Fibroblast of villous mesenchyme (primary cell): ENCODE results near the genes AKR1C2, NET1 and CALML5.

GRCh38 chr10:4080159-4080539 lies 295.1 kb upstream of the KLF6 start:
- CAGE, long polyA plus RNA = no peak

DNA sequence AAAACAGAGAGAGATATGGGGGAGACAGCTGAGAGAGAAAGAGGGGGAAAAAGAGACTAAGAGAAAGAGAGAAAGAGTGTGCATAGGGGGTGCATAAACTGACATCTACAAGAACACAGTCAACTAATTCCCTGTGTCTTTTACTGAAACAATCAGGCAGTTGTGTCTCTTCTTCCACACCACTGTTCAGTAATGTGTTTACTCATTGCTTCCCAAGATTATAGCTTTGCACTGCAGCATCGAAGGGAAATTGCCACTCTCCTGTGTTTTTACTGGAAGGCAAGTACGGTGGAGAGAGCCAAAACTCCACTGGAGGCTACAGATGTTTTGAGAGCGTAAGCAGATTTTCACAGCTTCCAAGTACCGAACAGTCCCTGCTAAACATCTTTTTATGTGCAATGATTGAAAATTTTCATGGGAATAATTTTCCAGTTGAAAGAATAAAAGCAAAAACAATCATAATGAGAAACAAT lies 510.5 kb upstream of the AKR1E2 start:
- CAGE, long polyA plus RNA = no peak

GRCh38 chr10:4353701-4354840 lies 471.9 kb upstream of the AKR1E2 start:
- CAGE, long polyA plus RNA = no peak

DNA sequence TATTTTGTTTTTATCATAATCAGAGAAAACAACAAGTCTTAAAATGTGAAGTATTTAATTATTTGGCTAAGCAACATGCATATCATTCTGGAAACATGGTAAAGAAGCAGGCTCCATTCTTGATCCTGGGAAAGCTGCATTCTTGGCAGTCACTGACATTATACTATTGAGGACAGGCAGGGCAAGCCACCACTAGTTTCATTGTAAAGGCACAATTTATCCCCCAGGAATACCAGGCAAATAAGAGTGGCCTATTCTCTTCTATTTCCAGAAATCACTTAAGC lies 153.8 kb upstream of the AKR1E2 start:
- CAGE, long polyA plus RNA = no peak

DNA sequence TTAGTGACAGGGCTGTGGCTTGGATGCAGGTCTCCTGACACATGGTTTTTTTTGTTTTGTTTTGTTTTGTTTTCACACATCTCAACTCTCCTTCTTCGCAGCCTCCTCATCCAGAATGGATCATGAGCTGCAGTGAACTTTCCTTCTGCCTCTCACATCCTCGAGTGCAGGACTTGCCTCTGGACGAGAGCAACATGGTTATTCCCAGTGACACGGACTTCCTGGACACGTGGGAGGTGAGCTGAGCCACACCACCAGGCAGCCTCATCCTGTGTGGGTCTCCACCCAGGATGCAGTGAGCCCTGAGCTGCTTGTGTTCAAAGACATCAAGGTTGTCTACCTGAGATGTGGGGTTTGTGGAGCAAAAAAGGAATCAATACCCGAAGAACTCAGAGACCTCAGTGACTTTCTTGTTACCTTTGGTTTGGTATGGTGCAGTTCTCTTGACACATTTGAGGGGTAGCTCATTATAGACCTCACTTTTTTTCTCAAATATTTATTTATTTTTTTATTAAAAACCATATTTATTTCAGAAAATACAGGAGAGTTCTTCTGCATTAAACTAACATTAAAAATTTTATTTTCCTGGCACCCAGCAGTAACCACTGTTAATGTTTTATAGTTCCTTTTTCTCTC lies 9.7 kb downstream of the AKR1E2 start:
- CAGE, long polyA plus RNA = no peak

- CAGE, long polyA plus RNA = no peak
These were observed 41.5 kb downstream of the AKR1E2 start for GRCh38 chr10:4867389-4867995.

GRCh38 chr10:4941397-4942149 lies 21.6 kb upstream of the AKR1C1 start:
- CAGE, long polyA plus RNA = no peak

DNA sequence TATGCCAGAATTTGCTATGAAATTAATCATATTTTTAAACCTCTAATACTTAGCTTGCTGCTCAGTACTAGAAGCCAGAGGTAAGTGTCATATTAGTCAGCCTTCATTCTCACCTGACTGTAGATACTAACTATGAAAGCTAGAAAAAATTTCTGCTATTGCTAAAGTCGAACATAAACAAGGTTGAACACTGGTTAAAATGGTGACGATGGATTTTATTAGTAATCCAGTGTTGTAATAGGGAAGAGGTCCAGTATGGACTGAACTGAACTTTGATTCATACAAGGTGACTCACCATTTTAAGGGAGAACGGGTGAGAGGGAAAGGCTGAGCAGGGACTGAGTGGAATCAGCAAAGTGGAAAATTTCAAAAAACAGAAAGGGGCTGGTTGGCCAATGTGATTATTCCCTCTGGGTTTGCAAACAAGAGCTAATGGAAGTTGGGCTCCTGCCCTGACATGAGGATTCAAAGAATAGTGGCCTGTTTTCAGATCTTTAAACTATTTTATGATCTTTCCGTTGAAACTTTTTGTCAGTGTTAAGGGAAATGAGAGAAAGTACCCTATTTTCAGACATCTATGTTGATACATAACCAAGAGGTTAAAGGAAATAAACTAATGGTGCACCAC lies 15.5 kb upstream of the AKR1C1 start:
- CAGE, long polyA plus RNA = no peak

DNA sequence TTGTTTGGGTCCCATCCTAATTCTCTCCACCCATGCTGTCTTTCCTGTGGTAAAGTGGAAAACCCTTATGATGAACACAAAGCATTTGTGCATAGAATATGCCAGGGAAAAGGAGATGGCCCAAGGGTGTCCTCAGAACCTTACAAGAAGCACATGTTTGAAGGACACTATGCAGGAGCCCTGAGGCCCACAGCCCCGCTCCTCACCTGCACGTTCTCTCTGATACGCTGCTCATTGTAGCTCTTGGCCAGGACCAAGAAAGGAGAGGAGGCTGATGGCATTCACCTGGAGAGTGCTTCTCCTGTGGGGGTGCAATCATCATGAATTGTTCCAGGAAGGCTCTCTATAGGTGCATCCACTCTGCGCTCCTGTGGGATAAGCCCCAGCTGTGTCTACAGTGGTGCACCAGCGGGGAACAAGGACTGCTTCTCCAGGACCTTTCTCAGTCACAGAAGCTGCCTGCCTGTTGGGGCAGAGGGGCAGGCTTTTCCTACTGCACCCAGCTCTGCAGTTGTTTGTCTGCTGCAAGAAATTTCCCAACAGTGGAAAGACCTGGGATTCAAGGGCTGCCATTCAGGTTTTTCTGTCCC lies 20.0 kb downstream of the AKR1C2 start:
- CAGE, long polyA plus RNA = no peak

GRCh38 chr10:4998138-4999096 lies 5.2 kb downstream of the AKR1C2 start:
- CAGE, long polyA plus RNA = no peak

DNA sequence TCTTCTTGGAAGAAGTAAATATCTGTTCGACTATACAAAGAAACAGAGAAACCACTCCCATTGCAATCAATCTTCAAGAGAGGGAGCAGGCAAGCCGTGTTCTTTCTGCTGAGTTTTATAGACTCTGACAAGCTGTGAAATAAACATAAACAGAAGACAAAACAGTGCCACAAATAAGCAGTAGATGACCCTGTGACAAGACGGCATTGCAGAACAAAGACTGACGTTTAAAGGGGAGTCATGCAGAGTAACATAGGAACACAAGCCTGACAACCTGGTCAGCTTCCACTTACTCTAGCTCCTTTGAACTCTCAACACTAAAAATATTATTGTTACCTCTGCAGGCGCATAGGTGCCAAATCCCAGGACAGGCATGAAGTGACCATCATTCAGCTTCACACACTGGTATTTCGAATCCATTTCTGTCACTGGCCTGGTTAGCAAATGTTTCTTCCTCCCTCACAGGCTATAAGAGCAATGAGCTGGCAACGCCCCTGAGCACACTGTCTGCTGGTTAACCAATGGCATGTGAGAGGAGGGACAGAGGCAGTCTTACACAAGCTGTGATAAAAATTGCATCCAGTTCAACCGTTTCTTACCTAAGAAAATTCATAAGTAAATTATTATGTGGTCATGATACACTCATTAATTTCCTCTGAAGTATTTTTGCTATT lies at the start of gene AKR1C2:
Gene AKR1C2, minus strand, starts transcription at position 442 of the 674 bp plus-strand sequence.
- CAGE, long polyA plus RNA = no peak

GRCh38 chr10:5297212-5297957 lies 67.4 kb upstream of the UCN3 start:
- CAGE, long polyA plus RNA = no peak

DNA sequence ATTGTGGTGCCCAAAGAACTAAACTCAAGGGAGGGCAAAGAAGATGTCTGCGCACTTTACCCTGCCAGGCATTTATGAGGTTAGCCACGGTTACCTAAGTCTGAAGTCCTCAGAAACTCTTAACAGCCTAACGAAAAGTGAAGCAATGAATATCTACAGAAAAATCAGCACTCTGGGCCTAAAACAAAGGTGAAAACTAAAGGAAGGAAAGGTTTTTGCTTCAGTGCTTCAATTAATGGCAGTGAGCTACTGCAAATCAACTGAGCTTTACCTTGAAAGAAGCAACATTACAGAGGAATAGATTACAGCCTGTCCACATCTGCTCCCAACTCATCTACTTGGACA lies 347 bp downstream of the TUBAL3 start:
- CAGE, long polyA plus RNA = no peak

DNA sequence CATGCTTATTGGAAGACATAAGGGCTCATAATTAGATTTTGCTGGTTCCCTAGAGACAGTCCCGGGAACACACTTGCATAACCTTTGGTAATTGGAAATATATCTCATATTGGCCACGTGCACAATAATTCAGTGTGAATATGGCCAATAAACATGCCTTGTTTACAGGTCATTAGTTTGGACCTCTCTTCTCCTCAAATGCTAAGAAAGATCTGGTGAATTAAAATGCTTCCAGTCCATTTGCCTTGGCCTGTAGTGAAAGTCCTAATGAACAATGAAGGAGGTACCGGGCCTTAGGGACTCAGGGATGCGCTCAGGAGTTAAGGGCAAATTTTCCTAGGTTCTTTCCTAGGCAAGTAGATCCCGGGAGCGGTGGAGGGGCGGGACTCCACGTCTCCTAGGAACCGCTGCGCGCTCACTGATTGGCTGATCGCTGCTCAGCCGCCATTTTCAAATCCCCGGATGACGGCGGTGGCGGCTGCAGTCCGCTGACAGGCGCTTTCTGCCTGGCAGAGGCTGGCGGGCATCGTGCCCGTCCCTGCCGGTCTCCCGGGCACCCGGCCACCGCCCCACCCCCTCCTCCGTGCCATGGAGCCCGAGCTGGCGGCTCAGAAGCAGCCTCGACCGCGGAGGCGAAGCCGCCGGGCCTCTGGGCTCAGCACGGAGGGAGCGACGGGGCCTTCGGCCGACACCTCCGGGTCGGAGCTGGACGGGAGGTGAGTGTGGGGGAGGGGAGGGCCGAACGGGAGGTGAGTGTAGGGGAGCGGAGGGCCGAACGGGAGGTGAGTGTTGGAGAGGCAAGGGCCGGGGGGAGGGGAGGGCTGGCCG lies at the start of gene NET1:
Gene NET1, plus strand, starts transcription at position 453 of the 828 bp plus-strand sequence.
- CAGE, long polyA plus RNA = no peak

- CAGE, long polyA plus RNA = no peak
These were observed 39.8 kb downstream of the NET1 start for GRCh38 chr10:5452120-5452661.

GRCh38 chr10:5476679-5477937 lies 22.3 kb downstream of the CALML5 start:
- CAGE, long polyA plus RNA = no peak

DNA sequence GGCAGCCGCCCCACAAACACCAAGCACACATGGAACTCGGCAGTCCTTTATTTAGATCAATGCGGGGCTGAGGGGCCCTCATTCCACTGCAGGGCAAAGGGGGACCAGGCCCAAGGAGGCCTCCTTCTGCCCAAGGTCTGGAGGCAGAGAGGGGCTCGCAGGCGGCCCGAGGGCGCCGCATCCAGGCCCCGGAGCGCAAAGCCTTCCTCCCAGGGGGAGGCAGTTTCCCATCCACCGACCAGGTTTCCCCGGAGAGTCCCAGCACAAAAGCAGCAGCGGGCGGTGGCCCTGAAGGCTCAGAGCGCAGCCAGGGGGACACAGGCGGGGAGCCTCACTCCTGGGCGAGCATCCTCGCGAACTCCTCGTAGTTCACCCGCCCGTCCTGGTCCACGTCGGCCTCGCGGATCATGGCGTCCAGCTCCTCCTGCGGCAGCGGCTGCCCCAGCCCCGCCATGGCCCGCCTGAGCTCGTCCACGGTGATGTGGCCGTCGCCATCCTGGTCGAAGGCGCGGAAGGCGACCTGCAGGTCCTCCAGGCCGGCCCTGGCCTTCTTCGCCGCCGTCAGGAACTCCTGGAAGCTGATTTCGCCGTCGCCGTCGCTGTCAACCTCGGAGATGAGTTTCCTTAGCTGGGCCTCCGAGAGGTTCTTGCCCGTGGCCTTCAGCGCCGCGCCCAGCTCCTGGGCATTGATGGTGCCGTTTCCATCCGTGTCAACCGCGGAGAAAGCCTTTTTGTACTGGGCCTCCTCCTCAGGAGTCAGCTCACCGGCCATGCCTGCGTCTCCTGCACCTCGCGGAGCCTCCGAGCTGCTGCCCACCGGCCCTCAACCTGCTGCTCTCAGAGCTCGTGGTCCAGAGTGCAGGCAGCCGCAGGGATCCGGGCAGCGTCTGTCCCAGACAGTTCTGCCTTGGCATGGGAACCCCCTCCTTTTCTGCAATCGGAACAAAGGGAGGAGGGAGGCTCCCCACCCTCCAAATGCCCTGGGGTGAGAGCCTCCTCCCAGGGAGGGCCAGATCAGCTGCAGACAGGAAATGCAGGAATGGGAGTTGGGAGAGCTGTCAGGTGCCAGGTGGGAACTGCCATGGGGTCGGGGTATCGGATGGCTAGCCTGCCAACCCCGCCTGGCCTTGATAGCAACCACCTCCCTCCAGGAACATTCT lies at the start of gene CALML5:
Gene CALML5, minus strand, starts transcription at position 904 of the 1,160 bp plus-strand sequence.
- CAGE, long polyA plus RNA = no peak

- CAGE, long polyA plus RNA = no peak
These were observed 3.6 kb downstream of the CALML3 start for GRCh38 chr10:5528431-5528757.

- CAGE, long polyA plus RNA = no peak
These were observed 21.1 kb downstream of the CALML3 start for GRCh38 chr10:5545771-5546328.

DNA sequence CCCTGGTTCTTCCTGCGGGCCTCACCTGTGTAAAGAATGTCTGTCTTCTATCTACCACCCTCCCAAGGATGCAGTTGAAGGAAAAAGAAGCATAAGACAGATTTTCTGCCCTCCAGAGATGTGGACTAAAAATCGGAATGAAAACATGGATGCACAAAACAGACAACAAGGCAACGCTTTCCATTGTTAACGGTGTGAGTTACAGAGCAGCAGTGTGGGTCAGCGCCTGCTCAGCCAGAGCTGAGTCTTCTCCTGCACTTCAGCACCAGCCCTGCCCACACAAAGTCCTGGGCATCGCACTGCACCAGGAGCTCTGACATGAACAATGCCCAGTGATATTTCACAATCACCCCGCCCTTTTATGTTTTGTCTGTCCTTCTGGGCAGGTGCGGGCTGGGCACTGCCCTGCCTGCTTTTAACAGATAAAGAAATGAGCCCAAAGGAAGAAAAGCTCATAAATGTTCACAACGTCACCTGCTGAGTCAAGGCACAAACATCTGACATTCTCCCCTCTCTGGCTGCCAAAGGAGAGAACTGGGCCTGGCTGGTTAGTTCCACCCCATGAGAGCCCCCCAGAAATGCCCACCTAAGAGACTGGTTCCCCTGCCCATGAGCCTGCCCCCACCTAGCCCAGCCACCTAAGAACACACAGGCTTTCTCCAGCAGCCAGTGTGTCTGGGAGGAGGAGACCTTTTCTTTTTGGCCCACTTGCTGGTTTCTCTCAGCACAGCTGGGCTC lies 22.1 kb downstream of the CALML3 start:
- CAGE, long polyA plus RNA = no peak